SK-N-DZ (cell line): ENCODE measurements around a stretch of chr10.

GRCh38 chr10:77832242-77832684 is 94.3 kb downstream of the DLG5 start:
RAMPAGE:
- cytosol, long total RNA = no peak
- nucleus, long total RNA = no peak

DNA sequence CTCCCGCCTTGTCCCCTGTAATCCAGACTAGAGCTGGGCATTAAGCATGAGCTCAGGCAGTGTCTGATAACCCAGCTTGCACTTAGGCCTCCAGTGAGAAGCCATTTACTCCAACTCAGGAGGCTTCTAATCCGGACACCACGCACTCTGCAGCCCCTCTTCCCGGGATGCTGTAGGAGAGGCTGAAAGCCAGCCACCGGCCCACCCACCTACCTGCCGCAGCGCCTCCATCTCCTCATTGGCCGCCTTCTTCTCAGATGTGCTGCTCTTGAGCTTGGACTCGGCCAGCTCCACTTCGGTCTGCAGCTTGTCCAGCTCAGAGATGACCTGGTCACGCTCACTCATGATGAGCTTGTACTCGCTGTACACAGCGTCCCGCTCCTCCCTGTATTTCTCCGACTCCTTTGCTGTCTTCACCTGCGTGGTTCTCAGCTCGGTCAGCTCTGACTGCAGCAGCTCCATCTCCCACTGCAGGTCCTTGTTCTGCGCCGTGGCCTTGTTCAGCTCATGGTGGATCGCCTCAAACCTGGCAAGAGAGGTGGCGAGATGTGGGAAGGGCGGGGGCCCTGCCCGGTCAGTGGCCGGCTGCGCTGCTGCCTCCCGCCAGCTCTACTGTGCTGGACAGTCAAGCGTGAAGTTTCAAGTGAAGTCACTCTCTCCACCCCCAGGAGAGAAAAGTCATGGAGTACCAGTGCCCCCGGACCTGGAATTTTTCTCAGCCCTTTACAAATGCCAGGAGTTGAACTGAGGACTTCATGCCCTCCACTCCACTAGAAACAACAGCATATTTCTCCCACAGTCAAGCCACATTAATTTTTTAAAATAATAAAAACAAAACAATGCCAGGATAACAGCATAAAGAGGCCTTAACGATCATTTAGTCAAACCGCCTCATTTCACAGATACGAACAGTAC is 84.6 kb downstream of the DLG5 start:
RAMPAGE:
- cytosol, long total RNA = no peak
- nucleus, long total RNA = no peak

DNA sequence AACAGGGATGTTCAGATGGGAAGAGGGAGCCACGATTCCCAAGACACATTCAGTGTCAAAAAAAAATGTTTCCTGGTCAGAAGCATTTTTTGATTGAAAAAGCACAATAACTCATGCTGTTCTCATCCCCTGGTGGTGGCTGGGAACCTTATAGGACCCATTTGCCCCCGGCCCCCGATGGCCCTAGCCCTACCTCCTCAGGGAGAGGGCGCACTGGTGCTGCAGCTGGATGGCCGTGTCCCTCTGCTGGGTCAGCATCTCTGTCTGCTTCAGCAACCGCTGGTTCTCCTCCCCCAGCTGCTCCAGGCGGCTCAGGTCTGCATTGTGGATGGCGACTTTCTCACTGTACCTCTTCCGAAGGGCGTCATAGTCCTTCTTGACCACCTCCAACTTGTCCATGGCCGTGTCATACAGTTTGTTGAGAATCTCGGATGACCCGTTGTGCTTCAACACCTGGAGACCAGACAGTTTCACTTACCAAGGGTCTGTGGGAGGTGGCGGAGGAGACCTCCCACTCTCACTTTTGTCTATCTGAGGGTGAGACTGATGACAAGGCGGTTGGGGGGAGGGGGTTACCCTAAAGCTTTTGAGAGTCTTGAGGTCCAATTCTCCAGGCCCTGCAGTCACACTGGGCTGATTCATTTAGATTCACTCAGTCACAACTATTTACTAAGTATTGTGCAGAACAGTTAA is 83.2 kb downstream of the DLG5 start:
RAMPAGE:
- cytosol, long total RNA = no peak
- nucleus, long total RNA = no peak

RAMPAGE:
- cytosol, long total RNA = no peak
- nucleus, long total RNA = no peak
Observed at GRCh38 chr10:78299775-78300430, 266.2 kb downstream of the RPS24 start.

DNA sequence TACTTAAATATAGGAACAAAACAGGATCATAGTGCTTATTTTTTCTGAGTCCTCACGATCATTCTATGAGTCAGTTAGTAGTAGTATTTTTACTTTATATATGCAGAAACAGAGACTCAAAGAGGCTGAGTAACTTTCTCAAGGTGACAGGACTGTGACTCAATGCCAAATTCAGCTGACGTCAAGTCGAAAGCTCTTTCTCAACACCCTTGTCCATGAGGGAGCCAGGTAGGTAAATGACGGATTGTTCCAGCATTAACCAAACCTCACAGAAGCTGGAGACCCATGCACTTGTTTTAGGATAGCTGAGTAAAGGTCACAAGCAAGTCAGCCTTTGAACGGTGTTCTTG is 413.3 kb downstream of the RPS24 start:
RAMPAGE:
- cytosol, long total RNA = no peak
- nucleus, long total RNA = no peak

DNA sequence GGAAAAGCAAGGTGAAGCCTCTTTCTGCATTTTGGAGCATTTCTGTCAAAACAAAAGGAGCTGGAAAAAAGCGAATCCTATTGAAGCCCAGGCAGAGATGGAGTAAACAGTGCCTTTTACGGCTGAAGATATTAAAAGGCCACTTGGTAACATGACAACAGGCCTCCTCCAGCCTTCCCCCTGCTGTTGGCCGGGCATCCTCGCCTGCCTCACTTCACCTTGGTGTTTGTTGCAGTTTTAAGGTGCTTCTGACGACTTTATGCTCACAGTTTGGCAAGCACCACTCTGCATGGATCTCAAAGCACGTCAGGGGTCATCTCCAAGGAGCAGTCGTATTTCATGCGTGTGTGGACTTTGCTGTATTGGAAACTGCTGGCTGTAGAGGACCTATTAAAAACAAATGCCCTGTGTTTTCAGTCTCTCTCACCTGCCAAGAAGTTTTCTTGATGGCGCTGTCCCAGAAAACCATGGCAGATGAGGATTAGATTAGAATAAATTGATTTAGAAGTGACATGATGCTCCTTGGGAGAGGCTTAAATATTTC is 483.1 kb downstream of the RPS24 start:
RAMPAGE:
- cytosol, long total RNA = no peak
- nucleus, long total RNA = no peak

DNA sequence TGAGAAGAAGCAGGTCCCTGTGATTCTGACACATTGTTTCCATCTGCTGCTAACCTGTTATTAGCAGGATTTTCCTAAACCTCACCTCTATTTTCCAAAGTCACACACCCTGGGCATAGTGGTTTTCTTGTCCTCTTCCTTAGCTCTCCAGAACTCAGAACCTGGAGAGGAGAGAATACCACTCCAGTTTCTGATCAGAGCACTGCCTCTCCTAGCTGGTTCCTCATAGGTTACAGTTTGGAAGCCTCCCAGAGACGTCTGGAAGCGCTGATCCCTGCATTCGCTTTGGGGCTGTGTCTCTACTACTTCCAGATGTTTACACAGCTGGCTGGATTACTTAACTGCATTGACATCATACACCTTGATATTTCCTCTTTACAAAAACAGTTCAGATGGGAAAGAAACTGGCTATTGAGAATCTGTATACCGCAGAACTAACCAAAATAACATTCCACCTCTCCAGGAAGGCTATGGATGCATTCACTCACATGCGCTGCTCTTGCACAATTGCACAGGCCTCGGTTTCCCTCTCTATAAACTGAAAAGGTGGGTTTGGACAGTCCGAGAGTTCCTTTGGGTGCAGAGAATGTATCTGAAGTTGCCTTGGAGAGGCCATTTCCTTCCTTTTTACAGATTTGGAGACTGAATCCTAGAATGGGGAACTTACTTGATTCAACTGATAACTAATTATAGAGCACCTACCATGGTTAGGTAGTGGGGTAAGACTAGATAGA is 327.2 kb upstream of the ZMIZ1 start:
RAMPAGE:
- cytosol, long total RNA = no peak
- nucleus, long total RNA = no peak

RAMPAGE:
- cytosol, long total RNA = no peak
- nucleus, long total RNA = no peak
Observed at GRCh38 chr10:79081205-79082298, 12.8 kb downstream of the ZMIZ1 start.

RAMPAGE:
- cytosol, long total RNA = no peak
- nucleus, long total RNA = no peak
Observed at GRCh38 chr10:79106855-79107206, 38.1 kb downstream of the ZMIZ1 start.

DNA sequence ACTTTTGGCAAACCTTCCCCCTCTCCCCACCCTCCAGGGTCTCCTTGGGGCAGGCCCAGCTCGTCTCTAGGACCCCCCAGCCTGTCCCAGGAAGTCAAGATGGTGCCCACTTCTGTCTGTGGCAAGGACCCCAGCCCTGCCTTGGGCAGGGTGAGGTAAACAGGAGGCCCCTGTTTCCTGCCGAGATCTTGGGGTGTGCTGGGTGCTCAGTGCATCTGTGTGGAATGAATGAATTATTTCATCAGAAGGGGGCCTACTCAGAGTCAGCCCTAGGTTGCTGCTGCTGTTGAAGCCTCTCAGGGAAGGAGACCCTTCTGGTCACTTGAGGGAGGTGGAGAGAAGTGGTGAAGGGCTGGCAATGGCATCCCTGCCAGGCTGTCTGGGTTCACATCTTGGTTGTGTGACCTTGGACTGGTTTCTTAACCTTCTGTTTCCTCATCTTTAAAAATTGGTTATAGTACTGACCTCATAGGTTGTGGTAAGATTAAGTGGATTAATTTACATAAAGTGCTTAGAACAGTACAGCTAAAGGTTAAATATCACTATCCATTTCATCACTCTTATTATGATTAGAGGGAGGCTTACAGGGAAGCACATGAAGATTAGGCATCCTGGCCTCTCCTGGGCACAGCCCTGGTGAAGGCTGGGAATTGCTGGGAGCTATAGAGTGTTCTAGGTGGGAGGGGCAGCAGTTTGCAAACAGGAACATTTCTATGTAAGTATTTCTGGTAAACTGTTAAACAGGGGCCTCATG is 67.7 kb downstream of the ZMIZ1 start:
RAMPAGE:
- cytosol, long total RNA = no peak
- nucleus, long total RNA = no peak

RAMPAGE:
- cytosol, long total RNA = no peak
- nucleus, long total RNA = no peak
Observed at GRCh38 chr10:79210245-79210838, 136.9 kb upstream of the PPIF start.

GRCh38 chr10:79226058-79227023 is 120.9 kb upstream of the PPIF start:
RAMPAGE:
- cytosol, long total RNA = no peak
- nucleus, long total RNA = no peak

RAMPAGE:
- cytosol, long total RNA = no peak
- nucleus, long total RNA = no peak
Observed at GRCh38 chr10:79250681-79251223, 96.5 kb upstream of the PPIF start.

DNA sequence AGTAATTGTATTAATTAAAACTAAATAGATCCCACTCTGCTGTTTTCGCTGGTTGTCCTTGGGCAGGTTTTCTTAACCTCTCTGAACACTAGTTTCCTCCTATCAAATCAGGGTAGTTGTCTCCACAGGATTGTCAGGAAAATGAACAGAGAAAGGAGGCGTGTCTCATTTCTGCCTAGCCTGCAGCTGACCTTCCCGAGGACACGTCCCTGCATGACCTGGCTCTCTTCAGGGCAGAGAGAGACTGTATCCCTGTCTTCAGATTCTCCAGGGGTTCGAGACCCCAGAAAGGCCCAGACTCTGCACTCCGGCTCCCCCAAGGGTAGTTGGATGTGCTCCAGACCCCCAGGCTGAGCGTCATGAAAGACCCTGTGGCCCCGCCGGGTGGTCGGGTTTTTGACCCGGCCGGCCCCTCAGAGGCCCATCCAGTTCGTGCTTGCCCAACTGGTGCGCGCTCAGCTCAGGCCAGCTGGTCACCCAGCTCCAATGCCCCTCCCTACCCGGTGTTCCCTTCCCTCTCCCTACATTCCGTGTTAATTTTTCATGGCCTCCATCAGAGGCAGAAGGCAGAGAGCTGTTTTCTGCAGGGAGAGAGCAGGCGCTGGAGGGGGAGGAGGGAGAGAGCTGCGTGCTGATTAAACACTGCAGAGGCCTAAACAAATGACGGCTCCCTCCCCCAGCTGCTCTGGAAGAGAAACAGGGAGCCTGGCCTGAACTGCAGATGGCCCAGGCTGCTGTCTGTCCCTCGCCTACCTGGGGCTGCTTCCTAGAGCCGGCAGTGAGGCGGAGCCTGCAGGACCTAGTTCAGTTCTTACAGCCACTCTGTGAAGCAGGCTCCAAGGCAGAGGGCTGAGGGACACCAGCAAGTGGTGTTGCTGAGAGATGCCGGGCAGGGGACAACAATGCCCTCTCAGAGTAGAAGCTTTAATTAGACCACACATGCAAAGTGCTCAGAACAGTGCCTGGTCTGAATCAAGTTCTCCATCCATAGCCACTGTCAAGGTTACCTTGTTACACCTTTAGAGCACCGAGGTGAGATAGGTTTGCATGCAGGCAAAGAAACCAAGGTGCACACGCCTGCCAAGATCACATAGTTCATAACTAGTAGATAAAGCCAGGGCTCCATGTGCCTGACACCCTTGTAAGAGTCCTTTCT is 86.1 kb upstream of the PPIF start:
RAMPAGE:
- cytosol, long total RNA = no peak
- nucleus, long total RNA = no peak

DNA sequence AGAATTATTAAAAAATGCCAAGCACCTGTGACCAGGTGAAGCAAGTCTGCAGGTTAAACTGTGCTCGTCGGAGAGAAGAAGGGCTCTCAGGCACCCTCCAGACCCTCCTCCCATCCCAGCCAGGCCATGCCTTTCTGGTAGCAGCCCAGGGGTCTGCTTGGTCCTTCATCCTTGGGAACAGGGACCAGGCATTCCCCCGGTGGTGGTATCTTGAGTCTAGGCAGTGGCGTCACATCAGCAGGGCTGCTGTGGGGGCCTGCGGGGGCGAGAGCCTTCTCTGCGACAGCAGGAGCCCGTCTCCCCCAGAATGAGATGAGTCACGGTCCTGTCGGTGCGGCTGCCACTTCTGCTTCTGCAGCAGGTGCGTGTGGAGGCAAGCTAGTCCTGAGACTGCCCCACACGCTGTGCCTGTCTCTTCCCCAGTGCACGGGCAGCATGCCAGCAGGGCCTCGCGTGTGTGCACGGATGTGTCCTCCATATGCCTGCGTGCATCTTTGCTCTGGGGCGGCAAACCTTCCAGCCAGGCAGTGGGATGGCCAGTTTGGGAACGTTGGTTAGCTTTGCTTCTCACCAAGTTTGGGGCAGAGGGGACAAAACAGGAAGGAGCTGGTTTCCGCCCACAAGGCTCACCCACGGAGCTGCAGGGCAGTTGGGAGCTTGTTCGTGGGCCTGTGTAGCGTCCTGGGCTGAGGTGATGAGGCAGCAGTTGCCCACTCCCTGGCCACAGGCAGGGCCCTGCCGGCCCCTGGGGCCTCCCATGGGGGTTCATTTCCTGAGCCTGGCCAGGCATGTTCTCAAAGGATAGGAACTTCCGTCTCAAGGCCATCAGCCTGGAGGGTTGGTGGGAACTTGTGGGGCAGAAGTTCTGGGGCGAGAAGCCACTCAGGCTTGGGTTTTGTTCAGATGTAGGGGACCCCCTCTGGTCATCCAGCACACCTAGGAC is 60.9 kb upstream of the PPIF start:
RAMPAGE:
- cytosol, long total RNA = no peak
- nucleus, long total RNA = no peak

GRCh38 chr10:79314957-79315548 is 32.2 kb upstream of the PPIF start:
RAMPAGE:
- cytosol, long total RNA = no peak
- nucleus, long total RNA = no peak

DNA sequence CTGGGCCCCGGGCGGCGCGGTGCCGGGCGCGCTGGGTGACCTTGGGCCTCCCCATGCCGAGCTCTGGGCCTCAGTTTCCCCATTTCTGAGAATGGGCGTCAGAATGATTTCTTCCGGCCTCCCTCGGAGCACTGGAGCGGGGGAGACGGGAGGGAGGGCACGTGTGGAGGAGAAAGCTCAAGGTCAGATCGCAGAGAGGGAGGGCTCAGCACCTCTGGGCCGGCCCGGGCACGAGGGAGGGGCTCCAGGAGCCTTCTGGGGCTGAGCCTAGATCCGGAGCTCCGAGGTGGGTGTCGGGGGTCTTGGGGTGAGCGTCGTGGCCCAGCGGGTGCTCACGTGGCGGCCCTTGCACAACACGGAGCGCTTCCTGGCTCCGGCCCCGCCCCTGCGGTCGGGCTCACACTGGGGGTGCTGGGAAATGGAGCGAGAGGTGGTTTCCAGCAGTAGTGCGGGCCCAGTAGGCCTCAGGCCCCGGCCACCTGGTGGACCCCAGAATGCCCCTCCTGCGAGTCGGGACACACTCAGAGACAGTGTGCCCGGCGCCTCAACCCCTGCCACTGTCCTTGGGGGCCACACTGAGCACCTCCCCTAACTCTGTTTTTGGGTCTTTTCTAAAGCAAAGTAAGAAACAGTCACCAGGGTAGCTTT is 653 bp downstream of the PPIF start:
RAMPAGE:
- cytosol, long total RNA = no peak
- nucleus, long total RNA = no peak

GRCh38 chr10:79355974-79356914 is 9.0 kb downstream of the PPIF start:
RAMPAGE:
- cytosol, long total RNA = no peak
- nucleus, long total RNA = no peak

GRCh38 chr10:79379178-79380113 is 32.2 kb downstream of the PPIF start:
RAMPAGE:
- cytosol, long total RNA = no peak
- nucleus, long total RNA = no peak

RAMPAGE:
- cytosol, long total RNA = no peak
- nucleus, long total RNA = no peak
Observed at GRCh38 chr10:79452187-79452713, 6.8 kb upstream of the ZCCHC24 start.